ReNcell CX (cell line): ENCODE results near the genes TMOD2, MYO5C and MYO5A.

- PRO-cap, result no peak
Observed at GRCh38 chr15:50360045-50360779, 5.2 kb upstream of the GABPB1 start.

GRCh38 chr15:50536969-50537526, 9.4 kb downstream of the USP50 start:
- PRO-cap, result no peak

DNA sequence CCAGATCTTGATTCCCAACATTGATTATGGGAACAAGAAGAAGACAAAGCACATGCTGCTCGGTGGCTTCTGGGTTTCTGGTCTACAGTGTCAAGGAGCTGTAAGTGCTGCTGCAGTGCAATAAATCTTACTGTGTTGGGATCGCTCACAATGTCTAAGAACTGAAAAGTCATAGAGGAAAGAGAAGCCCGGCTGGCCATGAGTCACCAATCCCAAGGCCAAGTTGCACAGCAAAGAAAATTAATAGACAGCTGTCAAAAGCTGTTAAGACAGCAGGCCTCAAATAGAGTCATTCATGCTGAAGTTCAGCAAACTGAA, 33.2 kb upstream of the SPPL2A start:
- PRO-cap, result no peak

DNA sequence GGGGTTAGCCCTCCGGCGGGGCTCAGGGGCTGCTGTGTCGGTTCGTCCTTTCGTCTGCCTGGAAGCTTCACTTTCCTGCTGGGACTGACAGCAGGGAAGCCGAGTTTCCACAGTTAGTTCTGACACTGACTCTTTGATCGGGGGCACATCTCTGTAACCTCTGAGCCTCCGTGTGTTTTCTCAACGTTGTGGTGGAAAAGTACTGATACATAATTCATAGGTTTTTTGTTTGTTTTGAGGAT, 459 bp downstream of the AP4E1 start:
- PRO-cap, result no peak

DNA sequence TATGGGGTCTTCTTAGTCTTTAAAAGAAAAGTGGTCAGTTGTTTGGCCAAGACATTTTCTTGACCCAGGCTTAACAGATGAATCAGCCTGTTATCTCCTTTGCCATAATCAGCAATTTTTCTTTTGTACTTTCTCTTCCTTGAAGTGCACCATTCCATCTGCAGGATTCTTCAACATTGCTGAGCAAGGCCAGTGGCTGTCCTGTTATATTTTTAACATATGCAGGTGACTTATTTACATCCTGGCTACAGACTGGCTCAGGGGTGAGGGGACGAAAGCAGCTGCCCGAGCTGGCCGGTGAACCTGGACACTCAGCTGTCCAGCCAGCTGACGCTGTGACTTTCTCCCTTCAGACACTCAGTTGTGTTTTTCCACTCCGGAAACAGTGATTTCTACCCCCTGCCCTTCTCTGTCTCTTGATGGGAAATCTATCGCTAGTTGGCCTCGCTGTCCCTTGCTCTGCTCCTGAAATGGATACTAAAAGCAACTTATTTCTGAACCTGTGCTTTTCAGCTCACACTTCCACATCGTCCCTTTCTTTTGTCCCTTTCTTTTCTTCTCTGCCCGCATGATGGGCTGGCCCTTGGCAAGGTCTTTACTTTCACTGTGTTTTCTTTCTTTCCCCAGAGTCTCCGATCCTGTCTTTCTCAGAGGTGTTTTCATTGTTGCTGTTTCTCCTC, 96.6 kb upstream of the TNFAIP8L3 start:
- PRO-cap, result no peak

GRCh38 chr15:51334080-51334517, 4.3 kb downstream of the CYP19A1 start:
- PRO-cap, result no peak

DNA sequence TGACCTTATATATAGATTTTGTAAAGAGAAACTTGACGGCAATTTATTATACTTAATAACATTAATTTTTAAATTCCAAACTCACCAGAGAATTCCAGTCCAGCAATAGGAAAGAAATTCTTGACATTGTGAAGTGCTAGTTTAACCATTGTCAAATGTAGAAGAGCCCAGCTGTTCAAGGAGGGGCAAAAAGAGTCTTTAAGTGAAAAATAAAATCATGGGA, 123.9 kb downstream of the GLDN start:
- PRO-cap, result no peak

- PRO-cap, result unidirectional peak, plus-strand start at chr15:51751603; unidirectional peak, plus-strand start at chr15:51751642
Observed at GRCh38 chr15:51751040-51751785, at the start of gene TMOD2. Gene TMOD2, plus strand, starts transcription at chr15:51751597.

GRCh38 chr15:51923973-51924721, 47.4 kb downstream of the LEO1 start:
- PRO-cap, result no peak

GRCh38 chr15:52045512-52046740, 26.9 kb downstream of the MAPK6 start:
- PRO-cap, result no peak

DNA sequence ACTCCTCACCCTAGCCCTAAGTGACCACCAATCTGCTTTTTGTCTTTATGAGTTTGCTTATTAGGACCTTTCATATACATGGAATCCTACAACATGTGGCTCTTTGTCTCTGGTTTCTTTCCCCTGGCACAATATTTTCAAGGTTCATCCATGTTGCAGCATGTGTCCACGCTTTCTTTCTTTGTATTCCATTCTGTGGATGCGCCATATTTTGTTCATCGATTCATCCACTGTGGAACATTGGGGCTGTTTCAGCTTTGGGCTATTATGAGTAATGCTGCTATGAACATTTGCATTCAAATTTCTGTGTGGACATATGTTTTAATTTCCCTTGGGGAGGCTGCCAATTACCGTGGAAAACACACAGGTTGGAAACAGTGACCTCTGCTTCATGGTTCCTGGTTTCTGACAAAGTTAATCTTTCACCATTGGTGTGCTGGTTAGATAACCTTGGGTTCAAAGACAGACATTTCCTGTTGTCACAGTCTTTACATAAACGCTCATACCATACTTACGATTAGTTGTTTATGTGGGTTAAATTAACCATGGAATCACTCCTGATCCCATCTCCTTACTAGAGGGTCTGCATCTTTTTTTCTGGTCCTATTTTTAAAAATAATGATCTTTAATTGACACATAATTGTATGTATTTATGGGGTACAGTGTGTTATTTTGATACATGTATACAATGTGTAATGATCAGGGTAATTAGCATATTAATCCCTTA, 3.4 kb upstream of the BCL2L10 start:
- PRO-cap, result no peak

- PRO-cap, result no peak
Observed at GRCh38 chr15:52225328-52225788, 34.2 kb upstream of the GNB5 start.

GRCh38 chr15:52248517-52249431, 46.8 kb downstream of the MYO5C start:
- PRO-cap, result no peak

DNA sequence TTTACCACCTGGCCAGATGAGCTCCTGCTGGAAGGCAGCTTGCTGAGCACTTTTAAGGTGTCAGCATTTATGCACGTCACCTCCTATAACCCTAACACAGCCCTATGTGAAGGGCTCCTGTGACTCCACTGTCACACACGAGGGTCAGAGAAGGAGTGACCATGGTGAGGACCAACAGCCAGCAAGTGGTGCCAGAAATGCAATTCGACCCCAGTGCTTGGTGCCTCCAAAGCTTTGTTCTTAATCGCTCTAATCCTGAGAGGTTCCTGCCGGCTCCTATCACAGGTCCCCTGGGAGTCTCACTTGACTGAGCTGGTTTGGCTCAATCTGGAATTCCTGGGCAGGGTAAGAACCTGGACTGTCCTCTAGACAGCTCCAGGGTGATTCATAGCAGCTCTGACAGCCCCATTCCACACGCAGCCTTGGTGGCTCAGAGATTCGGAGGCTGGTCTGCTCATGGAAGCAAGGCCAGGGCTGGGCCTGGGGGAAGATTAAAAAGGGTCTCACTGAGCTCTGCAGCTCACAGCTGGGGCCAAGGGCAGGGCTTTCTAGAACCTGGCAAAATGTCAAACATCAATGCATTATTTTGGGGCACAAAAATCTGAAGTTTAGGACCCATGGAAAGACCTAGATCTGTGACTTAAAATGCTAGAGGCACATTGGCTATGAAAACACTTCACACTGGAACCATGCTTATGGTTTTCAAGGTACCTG, 37.9 kb downstream of the MYO5C start:
- PRO-cap, result no peak

- PRO-cap, result unidirectional peak, minus-strand start at chr15:52261887
Observed at GRCh38 chr15:52261470-52262323, 33.9 kb downstream of the MYO5C start.

GRCh38 chr15:52295432-52296314, at the start of gene MYO5C:
Gene MYO5C, minus strand, starts transcription at chr15:52295804.
- PRO-cap, result bidirectional peak, plus-strand start at chr15:52295955, minus-strand start at chr15:52295682

DNA sequence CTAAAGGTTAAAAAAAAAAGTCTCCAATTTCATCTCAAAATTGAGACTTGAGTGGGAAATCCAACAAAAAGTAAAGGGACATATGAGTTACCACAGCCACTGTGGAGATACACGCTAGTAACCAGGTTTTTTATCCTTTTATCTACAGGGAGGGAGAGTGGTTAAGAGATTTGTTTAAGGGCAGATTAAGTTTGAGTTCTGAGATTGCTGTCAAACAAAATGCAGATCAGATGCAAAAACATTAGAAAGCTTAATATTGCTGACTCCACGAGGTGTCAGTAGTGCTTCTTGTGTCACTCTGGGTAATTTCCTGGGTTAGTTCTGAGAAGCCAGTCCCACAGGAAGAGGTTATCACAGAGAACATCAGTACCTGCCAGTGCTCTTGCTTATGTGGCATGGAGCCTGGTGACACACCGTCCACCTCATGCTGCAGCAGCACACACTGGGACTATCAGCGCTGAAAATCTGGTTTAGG, 35.8 kb upstream of the MYO5C start:
- PRO-cap, result no peak

- PRO-cap, result no peak
Observed at GRCh38 chr15:52370138-52370485, 74.5 kb upstream of the MYO5C start.

DNA sequence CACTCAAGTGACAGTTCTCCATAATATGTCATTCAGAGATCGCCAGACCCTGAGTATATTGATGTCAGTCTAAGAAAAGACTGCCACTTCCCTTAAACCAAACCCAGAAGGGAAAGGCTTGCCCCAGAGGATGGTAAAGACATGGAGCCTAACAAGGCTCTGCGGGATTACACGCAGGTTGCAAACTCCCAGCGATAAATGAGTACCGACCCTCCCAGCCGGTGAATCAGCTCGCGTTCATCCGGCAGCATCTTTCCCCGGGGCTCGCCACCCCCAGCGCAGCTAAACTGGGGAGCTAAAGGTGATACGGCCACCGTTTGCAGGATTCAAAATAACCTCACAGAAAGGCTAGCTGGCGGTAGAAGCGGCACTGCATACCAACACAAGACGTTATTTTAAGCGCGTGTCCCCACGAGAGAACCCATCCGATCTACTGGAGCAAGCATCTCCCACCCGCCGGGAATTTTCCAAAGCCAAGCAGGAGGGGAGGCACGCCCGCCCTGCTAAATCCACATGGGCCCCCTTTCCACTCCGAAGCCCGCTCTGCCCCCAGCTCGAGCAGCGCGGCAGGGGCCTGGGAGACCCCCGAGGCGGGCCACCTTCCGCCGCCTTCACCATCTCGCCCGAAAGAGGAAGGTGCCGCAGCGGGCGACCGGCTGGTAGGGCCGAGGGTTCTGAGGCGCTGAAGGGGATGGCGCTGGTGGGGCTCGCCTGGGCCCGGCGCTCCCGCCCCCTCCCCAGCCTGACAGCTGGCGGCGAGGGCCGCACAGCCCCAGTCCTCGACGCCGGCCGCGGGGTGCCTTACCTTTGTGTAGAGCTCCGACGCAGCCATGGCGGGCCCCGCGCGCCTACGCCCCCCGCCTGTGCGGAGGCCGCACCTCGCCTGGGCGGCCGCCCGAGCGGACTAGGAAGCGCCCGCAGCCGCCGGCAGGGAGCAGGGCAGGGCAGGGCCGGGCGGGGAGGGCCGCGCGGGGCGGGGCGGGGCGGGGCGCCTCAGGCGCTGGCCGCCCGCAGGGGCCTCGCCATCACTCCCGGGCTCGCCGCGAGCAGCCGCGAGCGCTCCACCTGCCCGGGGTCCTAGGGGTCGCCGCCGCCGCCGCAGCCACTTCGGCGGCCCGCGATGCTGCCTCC, at the start of gene MYO5A:
TSS of gene MYO5A (minus strand) at position 906 of the 1,131 bp plus-strand sequence.
- PRO-cap, result bidirectional peak, plus-strand start at position 781 of the sequence, minus-strand start at position 670 of the sequence; bidirectional peak, plus-strand start at position 1,034 of the sequence, minus-strand start at position 900 of the sequence

- PRO-cap, result no peak
Observed at GRCh38 chr15:52546755-52546981, 18.0 kb upstream of the MYO5A start.